Fibroblast of villous mesenchyme (primary cell): ENCODE data around the gene DNAJC22.

GRCh38 chr12:49233642-49234399 lies 31.1 kb upstream of the TUBA1C start:
- CAGE, long polyA plus RNA = no peak

DNA sequence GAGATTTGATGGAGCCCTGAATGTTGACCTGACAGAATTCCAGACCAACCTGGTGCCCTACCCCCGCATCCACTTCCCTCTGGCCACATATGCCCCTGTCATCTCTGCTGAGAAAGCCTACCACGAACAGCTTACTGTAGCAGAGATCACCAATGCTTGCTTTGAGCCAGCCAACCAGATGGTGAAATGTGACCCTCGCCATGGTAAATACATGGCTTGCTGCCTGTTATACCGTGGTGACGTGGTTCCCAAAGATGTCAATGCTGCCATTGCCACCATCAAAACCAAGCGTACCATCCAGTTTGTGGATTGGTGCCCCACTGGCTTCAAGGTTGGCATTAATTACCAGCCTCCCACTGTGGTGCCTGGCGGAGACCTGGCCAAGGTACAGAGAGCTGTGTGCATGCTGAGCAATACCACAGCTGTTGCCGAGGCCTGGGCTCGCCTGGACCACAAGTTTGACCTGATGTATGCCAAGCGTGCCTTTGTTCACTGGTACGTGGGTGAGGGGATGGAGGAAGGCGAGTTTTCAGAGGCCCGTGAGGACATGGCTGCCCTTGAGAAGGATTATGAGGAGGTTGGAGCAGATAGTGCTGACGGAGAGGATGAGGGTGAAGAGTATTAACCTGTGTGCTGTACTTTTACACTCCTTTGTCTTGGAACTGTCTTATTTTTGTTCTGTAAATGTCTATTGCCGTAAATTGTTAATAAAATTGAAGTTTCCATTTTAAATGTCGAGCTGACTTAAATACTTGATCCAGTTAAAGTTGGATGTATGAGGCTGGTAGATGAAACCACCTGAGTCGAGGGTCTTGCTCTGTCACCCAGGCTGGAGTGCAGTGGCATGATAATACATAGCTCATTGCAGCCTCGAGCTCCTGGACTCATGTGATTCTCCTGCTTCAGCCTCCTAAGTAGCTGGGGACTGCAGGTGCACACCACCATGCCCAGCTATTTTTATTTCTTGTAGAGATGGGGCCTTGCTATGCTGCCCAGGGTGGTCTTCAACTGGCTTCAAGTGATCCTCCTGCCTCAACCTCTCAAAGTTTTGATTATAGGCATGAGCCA lies 8.1 kb downstream of the TUBA1C start:
- CAGE, long polyA plus RNA = no peak

- CAGE, long polyA plus RNA = no peak
These were observed 1.9 kb upstream of the PRPH start for GRCh38 chr12:49292708-49293815.

- CAGE, long polyA plus RNA = no peak
These were observed 1.4 kb downstream of the PRPH start for GRCh38 chr12:49296361-49296642.

- CAGE, long polyA plus RNA = no peak
These were observed at the start of gene DNAJC22 for GRCh38 chr12:49346552-49347092. TSS of gene DNAJC22 (plus strand) at chr12:49346888.

DNA sequence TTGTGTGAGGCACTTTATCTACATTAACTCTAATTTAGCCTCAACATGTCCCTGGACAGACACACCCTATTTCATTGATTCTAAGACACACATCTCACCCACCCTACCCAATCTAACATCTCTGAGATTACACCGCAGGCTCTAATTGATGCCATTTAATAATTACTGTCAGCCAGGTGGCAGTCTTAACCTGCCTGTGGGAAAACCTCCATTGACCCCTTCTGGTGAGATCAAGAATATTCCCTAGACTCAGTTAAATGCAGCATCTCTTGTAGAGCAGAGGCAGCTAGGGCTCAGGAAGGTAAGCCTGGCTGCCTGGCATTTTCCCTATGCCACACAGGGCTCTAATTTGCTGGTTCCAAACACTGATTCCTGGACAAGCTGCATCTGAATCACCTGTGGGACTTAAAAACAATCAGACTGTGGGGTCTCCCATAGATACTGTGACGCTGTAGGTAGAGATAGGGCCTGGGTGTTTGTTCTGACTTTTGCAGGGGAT lies 14.4 kb downstream of the MCRS1 start:
- CAGE, long polyA plus RNA = no peak

- CAGE, long polyA plus RNA = no peak
These were observed 10.1 kb downstream of the PRPF40B start for GRCh38 chr12:49633289-49634091.

DNA sequence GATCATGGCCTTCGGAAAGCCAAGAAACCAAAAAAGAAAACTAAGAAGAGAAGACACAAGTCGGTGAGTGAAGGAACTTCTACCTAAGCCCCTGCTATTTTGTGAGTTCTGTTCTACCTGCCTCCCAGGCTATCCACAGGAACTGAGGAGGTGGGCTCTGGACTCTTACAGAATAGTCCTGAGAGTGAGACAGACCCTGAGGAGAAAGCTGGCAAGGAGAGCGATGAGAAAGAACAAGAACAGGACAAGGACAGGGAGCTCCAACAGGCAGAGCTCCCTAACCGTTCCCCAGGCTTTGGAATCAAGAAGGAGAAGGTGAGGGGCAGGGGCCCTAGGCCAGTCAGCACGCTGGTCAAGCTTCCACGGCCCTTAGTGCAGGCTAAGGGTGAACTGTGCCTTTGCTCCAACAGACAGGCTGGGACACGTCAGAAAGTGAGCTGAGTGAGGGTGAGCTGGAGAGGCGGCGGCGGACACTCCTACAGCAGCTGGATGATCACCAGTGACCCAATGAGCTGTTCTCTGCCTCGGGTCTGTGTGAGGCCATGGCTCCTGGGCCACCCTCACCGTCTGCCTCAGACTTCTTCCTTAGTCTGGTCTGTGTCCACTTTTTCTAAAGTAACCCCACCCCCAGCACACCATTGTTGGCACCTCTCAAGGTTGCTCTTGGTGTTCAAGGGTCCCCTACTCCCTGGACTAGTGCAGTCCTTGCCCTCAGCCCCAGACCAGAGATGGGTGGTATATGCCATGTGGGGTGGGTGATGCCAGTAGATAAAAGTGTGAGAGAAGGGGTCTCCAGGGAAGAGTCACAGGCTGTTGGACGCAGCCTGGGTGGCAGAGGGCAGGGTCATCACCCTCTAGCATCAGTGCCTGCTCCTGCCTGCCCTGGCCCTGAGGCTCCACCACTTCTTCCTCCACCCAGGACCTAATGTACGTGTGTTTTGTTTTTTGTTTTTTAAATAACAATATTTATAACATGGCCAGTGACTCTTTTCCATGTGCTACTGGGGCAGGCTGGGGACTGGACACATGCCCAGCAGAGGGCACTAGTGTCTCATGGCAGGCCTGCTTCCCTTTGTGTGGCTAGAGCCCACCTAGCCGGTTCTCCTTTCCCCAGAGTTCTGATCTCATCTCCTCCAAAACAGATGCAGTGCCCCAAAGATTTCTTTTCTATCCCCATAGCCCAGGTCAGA lies 20.7 kb downstream of the PRPF40B start:
- CAGE, long polyA plus RNA = no peak

- CAGE, long polyA plus RNA = no peak
These were observed 38.4 kb downstream of the PRPF40B start for GRCh38 chr12:49661687-49662200.

GRCh38 chr12:49670801-49671897 lies 36.1 kb downstream of the FMNL3 start:
- CAGE, long polyA plus RNA = no peak

DNA sequence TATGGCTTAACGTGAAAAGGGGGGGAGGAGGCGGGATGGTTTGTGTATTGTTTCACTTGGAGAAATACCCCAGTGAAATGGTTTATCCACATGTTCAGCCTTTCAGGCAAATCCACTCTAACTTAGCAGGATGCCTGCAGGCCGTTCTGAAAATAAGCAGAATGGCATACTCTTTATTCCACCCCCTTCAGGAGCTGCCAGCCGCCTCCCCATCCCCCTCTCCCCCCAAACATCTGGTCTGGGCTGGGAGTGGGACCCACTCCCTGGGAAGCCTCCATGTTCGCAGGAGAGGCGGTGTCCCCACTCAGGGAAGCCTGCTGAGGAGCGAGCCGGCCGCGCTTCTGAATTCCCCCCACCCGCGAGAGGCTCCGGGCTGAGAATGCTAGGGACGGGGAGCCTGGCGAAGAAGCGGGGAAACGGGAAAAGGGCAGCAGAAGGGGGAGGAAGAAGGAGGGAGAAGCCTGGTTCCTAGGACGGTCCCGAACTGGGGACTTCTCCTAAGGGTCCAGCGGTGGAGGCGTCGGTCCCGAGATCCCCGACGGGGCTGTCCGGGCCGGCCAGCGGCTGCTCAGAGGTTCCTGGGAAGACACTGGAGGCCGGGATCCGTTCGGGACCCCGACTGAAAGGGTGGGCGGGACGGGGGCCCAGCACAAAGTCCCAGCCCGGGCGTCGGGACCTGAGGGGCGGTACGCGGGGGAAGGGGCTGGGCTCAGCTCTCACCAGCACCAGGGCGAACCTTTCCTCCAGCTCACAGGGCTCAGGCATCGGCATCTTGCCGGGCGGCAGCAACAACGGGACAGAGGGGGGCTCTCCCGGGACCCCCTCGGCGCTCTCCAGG lies 651 bp downstream of the FMNL3 start:
- CAGE, long polyA plus RNA = no peak

- CAGE, long polyA plus RNA = no peak
These were observed 22.2 kb downstream of the TMBIM6 start for GRCh38 chr12:49763458-49764004.

GRCh38 chr12:49887849-49888515 lies 15.7 kb downstream of the FAIM2 start:
- CAGE, long polyA plus RNA = no peak

GRCh38 chr12:49909869-49910300 lies 6.2 kb upstream of the FAIM2 start:
- CAGE, long polyA plus RNA = no peak

- CAGE, long polyA plus RNA = no peak
These were observed 19.5 kb upstream of the CERS5 start for GRCh38 chr12:50186604-50187035.

DNA sequence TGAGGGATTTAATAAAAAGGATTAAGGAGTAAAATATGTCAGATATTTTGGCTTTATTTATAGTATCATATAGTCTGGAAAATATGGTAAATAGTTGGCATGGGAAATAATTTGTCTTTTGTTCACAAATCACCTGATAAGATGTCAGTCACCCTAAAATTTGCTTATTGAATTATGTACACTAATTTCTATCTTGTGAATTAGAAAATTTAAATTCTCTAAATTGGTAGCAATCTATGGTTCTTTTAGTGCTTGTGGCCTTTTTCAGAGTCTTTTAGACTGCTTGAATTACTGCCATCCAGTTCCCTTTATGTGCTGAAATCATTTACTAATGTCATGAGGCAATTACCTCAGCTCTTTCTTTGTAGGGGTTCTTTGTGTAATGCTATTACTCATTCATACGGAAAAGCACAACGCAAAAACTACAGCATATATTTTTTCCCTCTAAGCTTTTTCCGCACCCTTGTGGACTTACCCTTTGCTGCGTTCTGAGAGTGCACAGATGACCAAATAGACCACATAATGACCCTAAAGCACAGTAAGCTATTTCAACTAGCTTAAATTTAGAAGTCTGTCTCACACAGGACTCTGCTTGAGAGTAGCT lies 99.6 kb upstream of the ATF1 start:
- CAGE, long polyA plus RNA = no peak

GRCh38 chr12:50932498-50933467 lies 8.0 kb downstream of the METTL7A start:
- CAGE, long polyA plus RNA = no peak

- CAGE, long polyA plus RNA = no peak
These were observed 17.3 kb downstream of the SLC11A2 start for GRCh38 chr12:51008663-51009504.

DNA sequence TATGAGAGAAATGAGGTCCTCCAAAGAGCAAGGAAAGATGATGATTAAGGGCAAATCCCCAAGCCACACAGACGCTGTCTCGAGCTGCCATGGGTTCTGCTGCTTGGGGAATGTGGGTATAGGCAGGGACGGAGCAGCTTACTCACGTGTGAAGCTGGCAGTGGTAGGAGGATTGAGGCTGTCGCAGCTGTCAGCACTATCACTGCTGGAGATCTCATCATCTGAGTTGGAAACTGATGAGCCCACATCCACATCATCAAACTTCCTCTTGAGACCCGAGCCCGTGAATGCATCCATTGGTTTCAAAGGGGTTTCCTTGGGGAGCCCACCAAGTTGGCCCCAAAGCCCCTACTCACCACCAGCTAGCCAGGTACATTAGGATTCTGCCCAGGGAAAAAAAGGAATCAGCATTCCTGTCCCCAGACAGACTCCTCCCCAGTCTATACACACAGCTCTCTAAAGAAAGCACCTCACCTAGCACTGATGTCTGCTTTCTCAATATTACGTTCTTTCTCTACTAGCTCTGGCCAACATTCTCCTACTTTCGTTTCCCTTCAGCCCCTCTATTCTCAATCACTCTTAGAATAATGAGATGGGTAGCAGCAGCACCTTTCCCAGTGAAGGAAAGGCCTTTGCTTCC lies 7.0 kb downstream of the CSRNP2 start:
- CAGE, long polyA plus RNA = no peak

DNA sequence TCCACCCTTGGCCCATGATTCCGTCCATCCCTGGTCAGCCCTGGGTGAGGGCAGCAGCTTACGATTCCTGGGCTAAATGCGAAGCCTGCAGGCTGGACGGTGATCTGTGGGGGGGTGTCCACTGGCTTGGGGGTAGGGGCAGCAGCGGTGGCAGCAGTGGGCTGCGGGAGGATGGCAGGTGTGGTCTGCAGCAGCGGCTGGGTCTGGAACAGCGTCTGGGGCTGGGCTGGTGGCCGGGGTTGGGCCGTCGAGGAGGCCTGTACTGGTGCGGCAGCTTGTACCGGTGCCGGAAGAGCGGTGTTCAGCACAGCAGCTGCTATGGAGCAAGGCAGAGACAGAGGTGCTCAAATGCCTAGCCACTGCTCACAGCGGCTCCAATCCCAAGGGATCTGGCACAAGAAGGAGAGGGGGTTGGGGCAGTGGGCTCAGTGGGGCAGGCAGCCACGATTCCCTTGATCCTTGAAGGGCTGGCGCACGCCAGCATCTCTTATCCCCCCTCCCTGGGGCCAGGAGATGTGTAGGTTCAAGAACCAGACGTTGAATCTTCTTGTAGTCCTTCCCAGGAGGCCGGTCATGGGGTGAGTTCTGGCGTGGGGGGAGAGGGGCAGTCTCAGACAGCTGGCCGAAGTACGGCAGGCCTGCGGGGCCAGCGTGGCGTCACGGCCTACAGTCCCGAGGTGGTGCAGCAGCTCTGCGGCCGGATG lies 20.0 kb downstream of the POU6F1 start:
- CAGE, long polyA plus RNA = no peak